ENCODE measurements around the genes SGCE and SLC25A13.

- RRBS = no CpG with 5 or more reads among the region's 42 CpGs
Observed at GRCh38 chr7:93889820-93890572, 557 bp downstream of the TFPI2 start.

DNA sequence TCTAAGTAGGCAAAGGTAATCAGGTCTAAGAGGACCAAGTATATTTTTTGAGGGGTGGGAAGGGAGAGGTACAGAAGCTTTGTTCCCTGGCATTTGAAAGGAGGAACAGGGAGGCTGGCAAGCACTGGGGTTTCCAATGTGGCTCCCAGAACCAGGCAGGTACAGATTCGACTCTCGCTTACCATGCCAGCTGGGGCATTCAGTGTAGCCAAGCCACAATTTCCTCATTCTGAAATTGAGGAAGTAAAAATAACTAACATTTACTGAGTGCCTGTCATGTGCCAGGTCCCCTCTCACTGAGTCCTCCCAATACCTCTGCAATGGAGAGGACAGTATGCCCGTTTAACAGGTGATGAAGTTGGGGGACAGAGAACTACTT lies 45.9 kb upstream of the BET1 start:
- RRBS = no CpG with 5 or more reads among the region's 3 CpGs

DNA sequence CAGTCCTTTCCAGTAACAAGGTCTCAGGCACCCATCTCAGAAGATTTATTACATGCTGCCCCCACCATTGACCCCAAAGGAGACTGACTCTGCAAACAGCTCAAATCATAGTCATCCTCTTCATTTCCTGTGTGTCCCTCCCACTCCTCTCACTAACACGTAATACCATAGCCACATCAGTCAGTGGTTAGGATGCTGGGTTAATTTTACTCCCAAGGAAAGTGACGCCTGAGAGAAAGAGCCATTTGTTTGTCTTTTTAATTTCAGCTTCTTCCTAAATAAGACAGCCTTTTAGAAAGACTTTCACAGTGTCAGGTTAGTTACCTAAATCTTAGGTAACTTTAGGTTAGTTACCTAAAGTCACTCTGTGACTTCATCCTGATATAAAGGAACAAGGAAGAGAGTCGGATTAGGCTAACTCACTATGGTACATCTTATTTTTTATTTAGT lies 56.7 kb upstream of the BET1 start:
- RRBS = no CpG with 5 or more reads among the region's 3 CpGs

DNA sequence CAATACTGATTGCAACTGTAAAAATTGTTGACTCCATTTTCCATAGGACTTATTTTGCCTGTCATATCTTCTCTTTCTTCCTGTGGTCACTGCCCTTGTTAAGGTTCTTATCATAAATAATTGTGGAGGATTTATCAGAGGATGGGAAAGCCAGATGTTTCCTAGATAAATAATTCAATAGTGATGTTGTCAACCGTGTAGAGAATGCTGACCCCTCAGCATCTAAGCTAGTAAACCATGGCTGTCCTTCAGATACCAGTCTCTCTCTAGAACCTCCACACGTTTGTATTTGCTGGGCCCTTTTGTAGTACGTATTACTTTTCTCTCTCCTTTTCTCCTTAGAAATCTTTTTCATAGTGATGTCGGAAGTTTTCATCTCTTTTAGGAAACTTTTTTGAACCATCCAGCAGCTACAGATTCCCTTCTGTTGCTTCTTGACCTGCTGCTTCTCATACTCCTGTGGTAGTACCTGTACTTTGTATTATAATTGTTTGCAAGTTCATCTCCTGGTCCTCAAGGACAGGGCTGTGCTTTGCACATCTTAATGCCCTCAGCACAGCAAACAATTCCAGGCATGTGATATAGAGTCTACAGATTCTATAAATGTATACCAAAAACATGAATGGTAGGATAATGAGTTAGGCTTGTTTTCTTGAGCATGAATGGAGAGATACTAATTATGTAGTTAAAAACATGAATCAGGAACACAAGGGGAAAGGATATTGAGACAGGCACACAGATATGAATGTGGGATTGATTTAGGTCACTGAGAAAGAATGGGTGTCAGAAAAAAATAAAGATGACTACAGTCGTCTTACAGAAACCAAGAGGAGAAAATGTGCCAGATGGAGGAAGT lies 172.9 kb upstream of the BET1 start:
- RRBS = no CpG with 5 or more reads among the region's 5 CpGs

DNA sequence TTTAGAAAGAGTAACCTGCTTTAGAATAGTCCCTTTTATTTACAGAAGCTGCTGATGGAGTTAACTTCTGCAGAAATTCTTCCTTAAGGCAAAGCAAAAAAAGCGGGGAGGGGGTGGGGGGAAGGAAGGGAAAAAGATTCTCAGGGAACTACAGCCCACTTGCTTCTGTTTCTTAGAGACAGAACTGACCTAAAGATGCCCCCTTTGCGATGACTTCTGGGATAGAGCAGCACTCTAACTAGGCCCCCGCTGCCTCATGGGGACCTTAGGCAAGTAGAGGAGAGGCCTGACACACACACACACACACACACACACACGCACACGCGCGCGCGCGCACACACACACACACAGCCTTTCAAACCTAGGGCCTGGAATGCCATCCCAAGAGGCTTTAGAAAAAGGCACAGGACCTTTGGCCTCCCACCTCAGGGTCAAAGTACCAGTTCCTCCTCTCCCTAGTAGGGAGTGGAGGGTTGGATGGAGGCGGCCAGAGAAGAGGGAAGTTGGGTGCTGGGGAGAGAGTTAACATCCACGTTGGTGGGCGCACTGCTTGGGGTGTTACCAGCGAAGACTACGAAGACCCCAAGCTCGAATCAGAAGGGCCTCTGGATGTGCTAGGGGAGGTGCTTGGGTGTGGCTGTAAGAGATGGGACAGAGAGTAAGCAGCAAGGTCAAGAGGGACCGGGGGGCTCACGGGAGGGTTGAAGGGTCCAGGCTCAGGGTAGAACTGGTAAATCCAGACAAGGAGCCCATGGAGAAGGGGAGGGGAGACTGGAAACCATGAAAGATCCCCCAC lies 1.3 kb upstream of the COL1A2 start:
- RRBS = no CpG with 5 or more reads among the region's 18 CpGs

DNA sequence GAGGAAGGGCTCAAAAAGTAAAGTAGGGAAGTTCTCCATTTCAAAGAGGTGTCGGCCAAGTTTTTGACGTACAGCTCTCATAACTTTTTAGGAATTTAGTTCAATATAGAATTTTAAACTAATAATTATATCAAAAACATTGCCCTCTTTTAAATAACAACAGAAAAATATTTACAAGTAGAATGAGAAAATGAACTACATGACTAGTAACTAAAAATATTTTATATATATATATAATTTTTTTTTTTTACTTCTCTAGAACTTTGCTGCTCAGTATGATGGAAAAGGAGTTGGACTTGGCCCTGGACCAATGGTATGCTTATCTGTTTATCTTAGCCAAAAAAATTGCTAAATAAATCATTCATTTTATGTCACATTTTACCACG lies 6.6 kb downstream of the COL1A2 start:
- RRBS = no CpG with 5 or more reads among the region's 3 CpGs

DNA sequence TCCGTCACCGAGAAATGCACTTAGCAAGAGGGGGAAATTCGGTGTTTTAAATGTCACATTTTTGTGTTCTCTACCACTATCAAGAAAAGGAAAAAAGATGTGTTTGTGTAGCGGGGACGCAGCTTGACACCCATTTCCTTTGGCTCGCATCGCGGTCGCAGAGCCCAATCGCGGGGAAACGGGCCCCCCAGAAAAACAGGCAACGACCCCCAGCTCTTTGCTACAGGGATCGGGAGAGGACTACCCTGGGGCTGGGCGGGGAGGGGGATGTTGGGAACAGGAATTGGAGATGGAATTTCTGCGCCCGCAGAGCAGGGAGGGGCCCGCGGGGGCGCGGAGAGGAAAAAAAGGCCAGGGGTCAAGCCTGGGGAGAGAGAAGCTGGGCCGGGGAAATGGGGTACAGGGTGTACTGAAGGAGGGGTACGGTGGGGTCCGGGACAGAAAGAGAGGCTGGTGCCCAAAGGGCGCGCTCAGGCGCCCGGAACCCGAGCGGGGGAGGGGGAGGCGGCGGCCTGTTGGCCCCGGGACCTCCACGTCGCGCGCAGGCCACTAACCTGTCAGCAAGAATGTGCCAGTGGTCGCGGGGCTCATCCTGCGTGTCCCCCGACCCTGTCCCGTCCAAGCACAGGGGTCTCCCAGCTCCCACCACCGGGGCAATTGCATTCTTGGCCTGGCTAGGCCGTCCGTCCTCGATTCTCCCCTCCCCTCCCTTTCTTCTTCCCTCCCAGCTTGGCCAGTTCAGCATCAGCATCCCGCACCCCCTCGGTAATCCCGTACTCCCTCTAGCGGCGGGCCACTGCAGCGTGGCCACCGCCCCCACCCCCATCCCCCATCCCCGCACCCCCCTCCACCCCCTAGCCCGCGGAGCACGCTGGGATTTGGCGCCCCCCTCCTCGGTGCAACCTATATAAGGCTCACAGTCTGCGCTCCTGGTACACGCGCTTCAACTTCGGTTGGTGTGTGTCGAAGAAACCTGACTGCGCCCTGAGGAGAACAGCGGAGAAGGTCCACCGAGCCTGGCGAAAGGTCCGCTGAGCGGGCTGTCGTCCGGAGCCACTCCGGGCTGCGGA lies at the start of gene SGCE:
Gene SGCE (minus strand): TSS at position 698 of the 1,070 bp plus-strand sequence.
- RRBS = 66% methylated on average over 10 of the region's 74 CpGs

GRCh38 chr7:94908767-94908976 lies 1.3 kb downstream of the PPP1R9A start:
- RRBS = no CpG with 5 or more reads among the region's 6 CpGs

DNA sequence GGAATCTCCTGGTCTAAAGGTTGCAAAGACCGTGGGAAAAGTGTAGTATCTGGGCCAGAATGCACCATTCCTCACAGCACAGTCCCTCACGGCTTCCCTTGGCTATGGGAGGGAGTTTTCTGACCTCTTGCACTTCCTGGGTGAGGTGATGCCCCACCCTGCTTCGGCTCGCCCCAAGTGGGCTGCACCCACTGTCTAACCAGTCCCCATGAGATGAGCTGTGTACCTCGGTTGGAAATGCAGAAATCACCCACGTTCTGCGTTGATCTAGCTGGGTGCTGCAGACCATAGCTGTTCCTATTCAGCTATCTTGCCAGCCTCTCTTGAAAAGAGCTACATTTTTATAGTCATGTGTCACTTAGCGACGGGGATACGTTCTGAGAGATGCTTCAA lies 119.8 kb downstream of the PPP1R9A start:
- RRBS = no CpG with 5 or more reads among the region's 10 CpGs

DNA sequence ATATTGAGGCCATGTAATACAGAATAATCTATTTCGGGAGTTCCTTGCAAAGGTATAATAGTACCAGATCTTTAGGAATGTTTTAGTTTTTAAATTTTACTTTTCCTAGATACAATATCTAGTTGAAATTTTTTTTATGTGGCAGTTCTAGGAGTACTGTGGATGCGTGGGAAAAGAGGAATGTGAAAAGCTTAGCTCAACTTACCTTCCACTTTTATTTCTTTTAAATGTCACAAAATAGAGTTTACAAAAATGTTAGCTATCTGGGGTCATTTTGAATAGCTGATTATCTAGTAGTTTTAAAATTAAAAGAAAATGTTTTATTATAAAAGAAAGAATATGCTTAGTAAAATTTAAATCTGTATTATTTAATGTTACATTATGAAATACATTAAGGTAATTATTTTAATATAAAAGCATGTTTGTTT lies 164.0 kb downstream of the PPP1R9A start:
- RRBS = no CpG with 5 or more reads among the region's 2 CpGs

DNA sequence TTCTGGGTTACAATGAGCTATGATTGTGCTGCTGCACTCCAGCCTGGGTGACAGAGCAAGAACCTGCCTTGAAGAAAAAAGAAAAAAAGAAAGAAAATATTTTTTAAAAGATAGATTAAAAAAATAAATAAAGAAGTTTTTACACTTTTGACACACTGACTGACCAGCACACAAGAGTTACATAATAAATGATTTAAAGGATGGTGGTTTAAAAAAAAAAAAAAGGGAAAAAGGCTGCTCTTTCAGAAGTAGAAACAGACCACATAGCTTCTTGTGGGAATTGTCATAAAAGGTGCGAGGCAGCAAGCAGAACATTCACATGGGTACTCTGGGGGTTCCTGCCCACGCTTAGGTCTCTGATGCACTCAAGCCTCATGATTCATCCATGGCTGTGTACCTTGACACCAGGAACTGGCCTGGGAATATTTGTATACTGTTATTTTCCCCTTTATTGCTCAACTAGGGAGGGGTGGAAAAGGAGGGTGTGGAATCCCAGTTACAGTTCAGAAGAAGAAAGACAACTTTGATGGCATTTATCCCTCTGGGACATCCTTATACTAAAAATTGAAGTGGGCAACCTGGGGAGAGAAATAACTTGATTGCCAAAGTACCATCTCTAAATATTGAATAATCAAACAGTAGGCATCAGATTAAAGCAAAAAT lies 4.0 kb downstream of the PON2 start:
- RRBS = no CpG with 5 or more reads among the region's 2 CpGs

DNA sequence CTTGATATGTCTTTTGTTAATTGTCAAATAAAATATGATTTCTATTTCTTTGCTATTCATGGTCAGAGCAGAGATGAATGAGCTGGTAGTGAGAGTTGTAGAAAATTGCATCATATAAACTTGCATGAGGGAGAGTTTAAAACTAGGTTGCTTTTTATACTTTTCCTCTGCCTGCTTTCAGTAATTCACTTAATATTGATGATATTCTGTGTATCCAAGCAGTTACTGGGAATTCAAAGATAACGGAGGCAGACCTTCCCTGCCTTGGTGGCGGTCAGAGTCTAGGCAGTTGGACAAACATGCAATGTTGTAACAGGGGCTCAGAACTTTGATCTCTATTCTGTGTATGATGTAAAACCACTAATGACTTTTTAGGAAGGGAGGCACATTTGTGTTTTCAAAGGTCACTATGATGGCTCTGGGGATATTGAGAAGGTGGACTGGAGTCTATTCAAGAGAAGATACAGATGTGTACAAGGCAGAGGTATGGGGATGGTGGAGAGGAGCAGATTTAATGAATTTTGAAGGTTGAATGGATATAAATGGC lies 5.5 kb upstream of the PON2 start:
- RRBS = no CpG with 5 or more reads among the region's 2 CpGs

DNA sequence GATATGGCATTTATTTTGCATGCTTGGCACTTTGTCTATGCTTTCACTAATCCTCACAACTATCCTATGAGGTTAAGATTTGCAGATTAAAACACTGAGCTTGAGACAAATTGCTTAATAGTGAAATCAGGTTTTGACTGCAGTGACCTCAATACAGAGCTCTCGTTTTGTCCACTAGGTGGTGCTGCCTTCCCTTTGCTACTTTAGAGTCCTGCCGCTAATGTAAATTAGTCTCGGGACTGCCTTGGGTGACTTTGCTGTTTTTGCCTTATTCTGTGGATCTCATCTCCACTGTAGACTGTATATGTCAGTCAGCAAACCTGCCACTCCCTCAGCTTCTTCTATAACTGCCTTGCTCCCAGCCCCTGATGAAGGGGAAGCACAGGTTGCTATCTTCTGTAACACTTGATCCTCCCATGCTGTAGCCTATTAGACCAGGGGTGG lies 26.0 kb downstream of the ASB4 start:
- RRBS = no CpG with 5 or more reads among the region's 3 CpGs

GRCh38 chr7:95553862-95554469 lies 42.4 kb downstream of the PDK4 start:
- RRBS = no CpG with 5 or more reads among the region's 3 CpGs

GRCh38 chr7:95595254-95595625 lies 1.1 kb downstream of the PDK4 start:
- RRBS = no CpG with 5 or more reads among the region's 5 CpGs

DNA sequence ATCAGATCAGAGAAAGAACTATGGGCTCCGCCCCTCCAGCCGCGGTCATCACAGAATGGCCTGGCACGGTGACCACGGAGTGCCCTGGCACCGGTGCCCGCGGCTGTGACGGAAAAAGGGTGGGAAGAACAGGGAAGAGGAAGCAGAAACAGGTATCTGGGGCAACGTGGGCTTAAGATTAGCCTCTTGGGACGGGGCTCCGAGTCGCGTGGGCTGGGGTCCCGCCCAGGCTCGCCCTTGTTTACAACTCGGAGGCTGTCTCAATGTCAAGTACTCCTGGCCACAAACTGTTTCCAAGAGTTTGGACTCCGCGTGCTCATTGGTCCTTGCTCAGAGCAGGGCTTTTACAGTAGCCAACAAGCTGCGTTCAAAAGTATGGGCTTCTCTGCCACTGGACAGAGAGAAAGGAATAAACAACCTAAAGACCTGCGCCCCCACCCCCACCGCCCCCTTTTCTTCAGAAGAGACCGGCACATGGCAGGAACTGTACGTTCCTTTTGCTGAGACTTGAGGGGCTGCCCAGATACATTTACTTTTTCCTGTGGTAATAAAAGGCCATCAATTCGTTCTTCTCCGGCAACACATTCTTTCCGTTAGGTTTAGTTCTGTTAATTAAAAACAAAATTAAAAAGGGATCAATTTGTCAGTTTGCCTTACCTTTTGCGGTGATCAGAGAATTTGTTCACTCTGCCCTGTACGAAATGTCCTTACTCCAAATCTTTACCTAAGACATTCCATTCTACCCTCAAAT lies 491 bp upstream of the PDK4 start:
- RRBS = no CpG with 5 or more reads among the region's 29 CpGs

DNA sequence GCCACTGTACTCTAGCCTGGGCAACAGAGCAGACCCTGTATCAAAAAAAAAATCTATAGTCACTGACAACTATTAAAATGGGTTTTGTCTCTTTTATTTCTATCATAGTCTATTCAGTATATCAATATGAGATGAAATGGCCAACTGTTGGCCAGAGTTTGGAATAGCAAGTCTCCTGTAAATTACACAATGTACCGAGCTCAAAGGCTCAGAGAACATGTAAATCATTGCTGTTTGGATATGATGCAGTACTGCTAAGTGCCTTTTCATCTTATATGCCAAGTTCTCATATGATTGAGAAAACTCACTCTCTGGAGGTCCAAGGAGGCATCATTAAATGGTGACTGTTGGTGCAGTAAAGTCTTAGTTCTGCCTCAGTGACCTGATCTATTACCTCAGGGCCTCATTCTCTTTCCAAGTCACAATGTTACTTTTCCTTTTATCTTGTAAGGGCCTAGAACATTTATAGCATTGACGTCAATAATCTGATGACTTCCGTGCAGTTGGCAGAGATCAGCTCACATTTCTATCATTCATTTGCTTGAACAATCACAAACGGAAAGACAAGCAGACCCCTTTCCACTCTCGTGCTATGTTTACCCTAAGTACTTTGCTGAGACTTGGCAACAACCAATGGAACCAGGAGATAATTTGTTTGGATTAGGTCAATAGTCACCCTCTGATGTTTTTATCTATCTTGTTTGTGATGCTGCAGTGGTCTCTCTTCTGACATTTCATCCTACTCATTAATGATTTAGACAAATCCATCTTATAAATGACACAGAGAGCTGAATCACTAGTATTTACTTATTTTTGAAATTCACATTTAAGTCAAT lies 32.6 kb upstream of the PDK4 start:
- RRBS = no CpG with 5 or more reads among the region's 5 CpGs

GRCh38 chr7:96169418-96169727 lies 152.5 kb downstream of the SLC25A13 start:
- RRBS = no CpG with 5 or more reads among the region's 5 CpGs

DNA sequence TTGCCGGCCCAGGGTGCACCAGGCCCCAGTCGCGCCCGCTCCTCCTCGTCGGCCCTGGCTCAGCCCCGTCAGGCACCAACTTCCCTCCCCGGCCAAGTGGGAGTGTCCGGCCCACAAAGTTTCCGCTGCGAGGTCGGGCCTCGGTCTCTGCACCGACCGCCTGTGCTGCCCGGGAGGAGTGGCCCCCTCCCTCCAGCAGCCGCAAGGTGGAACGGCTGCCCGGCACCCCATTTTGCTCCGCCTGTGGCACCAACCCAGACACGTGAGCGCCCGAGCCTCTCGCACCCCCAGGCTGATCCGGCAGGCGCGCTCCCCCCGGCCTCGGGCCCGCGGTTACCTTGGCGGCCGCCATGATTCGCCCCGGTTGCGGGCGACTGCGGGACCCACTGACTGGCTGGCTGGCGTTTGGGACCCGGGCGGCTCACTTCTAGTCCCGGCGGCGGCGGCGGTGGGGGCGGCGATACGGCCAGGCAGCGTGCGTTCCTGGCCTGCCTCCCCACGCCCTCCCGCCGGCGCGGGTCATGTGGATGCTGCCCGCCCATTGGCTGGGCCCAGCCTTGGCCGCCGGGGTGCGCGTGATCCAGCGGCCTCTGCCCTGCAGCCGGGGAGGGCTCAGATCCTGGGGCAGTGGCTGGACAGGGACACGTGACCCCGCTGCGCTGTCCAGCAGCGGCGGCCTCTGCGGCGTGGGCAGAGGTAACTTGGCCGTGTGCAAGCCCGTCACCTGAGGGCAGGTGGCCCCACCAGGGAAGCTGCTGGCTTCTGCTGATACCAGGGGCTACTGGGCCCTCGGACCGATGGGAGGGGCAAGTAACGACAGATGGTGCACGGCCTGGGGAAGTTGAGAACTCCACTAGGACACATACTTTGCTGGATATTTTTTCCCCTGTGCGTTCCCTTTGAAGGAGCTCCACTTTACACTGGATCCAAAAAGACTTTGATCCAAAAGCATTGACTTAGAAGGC lies at the start of gene SLC25A13:
Gene SLC25A13 (minus strand): TSS at position 494 of the 965 bp plus-strand sequence.
- RRBS = 13% methylated on average over 48 of the region's 77 CpGs

- RRBS = no CpG with 5 or more reads among the region's 1 CpG
Observed at GRCh38 chr7:96377326-96377650, 55.4 kb upstream of the SLC25A13 start.

Measured in Jurkat, Clone E6-1 (cell line).